Subcutaneous adipose tissue (tissue), 3 donors: ENCODE measurements around the genes SF3A1, RNF215 and SEC14L3.

GRCh38 chr22:30210292-30210900, 36.2 kb downstream of the LIF start:
- PRO-cap = no peak
- RAMPAGE, long total RNA, 3 experiments = no peak in any of the 3 experiments

GRCh38 chr22:30253034-30253786, 6.7 kb upstream of the LIF start:
- PRO-cap = no peak
- RAMPAGE, long total RNA, 3 experiments = no peak in any of the 3 experiments

DNA sequence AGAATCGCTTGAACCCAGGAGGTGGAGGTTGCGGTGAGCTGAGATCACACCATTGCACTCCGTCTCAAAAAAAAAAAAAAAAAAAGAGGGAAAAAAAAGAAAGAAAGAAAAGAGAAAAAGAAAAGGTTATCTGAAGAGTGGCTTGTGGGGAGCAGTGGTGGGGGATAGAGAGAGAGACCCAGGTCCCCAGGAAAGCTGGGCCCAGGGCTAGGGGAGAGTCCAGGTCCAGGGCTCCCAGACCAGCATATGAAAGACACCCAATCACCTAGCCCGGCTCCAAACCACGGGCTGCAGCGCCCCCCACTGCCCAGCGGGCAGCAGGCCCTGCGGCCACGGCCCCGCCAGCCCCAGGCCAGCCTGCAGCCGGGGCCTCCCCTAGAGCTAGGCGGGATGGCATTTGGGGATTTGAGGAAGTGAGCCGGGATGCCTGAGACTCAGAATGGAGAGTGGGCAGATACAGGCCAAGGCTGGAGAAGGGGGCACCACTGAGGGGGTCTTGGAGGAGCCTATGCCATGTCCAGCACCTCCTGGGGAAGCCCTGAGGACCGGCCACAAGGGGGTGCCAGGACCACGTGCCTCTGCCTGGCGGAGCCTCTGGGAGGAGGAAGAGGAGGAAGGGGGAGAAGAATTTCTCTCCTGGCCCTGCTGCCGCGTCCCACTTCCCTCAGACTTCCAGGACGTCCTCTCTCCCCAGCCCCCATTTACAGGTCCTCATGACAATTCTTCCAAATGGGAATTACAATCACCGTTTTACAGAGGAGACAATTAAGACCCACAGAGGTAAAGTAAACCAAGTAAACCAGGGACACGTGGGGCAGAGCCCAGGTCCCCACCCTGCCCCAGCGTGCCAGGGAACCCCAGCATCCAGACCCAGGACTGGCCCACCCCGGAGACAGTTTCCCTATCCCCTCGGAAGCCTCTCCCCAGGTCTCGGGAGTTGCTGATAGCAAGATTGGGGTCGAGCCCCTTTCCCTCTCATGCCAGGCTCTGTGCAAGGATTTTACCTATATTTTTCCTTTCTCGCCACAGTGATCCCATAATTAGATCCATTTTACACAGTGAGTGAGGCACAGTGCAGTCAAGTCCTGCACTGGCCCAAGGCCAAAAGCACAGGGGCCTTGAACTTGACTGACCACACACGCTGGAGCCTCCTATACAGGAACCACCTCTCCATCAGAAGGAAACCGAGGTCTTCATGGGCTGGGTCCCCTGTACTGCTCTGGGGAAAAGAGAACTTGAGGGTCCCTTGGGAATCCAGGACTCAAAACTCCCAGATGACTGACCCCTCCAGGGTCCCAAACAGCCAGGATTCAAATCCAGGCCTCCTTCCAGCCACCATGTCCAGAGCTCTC, 9.6 kb upstream of the LIF start:
- PRO-cap = no peak
- RAMPAGE, long total RNA, 3 experiments = no peak in any of the 3 experiments

GRCh38 chr22:30262770-30263273, 3.8 kb downstream of the OSM start:
- PRO-cap = no peak
- RAMPAGE, long total RNA, 3 experiments = no peak in any of the 3 experiments

DNA sequence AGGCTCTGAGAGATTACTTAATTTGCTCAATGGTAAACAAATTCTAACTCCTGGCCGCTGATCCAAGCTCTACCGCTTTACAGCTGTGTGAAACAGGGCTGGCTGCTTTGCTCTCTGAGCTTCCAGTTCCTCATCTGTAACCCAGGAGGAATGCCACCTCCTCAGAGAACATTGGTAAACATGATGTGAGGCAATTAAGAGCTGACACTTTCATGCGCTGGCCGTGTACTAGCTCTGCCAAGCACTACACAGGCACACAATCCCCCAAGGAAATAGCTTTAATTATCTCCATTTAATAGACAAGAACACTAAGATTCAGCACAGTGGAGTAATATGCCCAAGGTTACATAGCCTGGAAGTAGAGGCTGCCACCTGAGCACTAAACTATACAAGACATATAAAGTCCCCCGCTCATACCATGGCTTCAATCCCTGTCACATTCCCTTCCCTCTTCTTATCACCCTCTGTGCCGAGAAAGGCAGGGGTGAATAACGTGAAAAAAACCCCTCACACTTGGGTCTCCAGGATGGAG, 16.2 kb downstream of the TBC1D10A start:
- PRO-cap = bidirectional peak, plus-strand start at position 321 of the sequence, minus-strand start at position 136 of the sequence
- RAMPAGE, long total RNA, 3 experiments = no peak in any of the 3 experiments

DNA sequence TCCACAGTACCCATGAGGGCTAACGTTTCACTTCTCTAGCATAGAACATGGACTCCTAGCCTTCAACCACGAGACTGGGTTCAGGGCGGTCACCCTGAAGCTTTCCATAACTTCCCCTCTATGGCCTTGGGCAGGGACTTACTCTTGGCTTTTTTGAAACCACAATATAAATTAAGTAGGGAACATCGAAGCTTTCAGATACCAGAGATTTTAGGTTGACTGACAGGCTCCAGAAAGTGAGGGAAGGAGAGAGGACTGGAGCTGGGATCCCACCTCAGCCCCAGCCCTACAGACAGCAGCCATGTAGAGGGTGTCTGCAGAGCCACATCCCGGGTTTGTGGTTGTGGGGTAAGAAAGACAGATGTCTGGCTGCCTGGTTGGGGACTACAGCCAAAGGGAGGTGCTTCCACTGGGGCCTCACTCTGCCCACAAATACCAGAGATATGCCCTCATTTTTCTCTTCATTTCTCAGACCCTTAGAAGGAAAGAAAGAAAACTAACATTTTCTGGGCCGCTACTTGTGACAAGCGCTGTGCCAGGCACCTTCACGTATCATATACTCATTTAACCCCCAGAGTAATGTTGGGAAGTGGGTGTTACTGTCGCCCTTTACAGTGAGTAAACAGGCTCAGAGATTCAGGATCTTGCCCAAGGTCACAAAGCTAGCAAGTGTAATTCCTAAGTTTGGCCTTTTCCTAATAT, 2.4 kb downstream of the TBC1D10A start:
- PRO-cap = unidirectional peak, minus-strand start at position 337 of the sequence
- RAMPAGE, long total RNA, 3 experiments = no peak in any of the 3 experiments

GRCh38 chr22:30356266-30357254, at the start of gene SF3A1:
Gene SF3A1 (minus strand): TSS chr22:30356894.
- PRO-cap = unidirectional peak, plus-strand start at chr22:30356644; unidirectional peak, plus-strand start at chr22:30356671; bidirectional peak, plus-strand start at chr22:30356989, minus-strand start at chr22:30356884
- RAMPAGE, long total RNA, 3 experiments = start-site peak on the minus strand in 3 of 3 experiments, at chr22:30356870-30356912 at its widest, 651 to 806 reads per replicate

DNA sequence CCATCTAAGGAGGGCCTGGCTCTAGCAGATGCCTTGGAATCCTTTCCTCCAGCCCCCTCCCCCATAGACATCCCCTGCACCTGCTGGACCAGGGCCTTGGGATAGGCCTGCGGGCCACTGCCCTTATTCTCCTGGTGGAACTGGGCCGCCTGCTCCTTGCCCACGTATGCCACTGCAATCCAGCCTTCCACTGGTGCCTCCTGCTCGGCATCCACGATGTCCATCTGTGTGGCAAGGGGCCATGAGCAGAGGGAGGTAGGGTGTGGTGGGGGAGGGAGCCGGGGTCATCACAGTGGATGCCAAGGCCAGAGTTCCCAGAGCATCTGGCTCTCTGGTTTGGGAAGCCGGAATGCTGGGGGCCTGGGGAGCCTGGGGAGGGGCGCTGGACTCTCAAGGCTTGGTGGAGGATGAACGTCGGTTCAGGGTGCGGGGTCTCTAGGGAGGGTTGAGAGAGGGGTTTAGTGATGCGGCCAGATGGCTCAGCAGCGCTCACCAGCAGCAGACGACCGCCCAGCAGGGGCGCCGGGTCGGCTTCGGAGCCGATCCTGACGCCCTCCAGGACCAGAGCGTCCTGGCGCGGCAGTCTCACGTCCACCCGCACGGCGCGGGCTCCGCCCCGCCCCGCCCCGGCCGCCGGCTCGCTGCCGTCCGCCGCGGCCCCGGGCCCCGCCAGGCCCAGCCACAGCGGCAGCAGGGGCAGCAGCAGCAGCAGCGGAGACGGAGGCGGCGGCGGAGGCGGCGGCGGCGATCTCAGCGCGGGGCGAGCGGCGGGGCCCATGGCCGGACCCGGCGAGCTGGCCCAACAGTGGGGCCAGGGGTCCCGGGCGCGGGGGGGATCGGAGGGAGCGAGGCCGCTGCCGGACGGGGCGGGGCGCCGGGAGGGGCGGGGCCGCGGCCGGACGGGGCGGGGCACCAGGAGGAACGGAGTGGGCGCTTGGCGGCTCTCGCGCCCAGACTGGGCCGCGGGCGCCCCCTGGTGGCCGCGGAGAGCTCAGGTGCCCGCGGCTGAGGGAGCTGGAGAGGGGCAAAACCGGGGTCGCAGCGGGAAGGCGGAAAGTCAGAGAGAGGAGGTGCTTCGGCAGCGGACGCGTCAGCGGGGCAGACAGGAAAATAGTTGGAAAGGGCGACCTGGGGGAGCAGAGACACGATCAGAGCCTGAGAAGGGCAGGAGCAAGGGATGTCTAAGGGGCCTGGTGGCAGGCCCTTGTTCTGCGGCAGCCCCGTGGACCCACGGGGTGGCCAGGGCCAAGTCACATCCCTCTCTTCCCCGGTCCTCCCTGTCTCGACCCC, at the start of gene RNF215:
Gene RNF215 (minus strand): TSS at position 876 of the 1,290 bp plus-strand sequence.
- PRO-cap = no peak
- RAMPAGE, long total RNA, 3 experiments = no peak in any of the 3 experiments

GRCh38 chr22:30422729-30423528, 2.6 kb upstream of the MTFP1 start:
- PRO-cap = bidirectional peak, plus-strand start at chr22:30423114, minus-strand start at chr22:30422989
- RAMPAGE, long total RNA, 3 experiments = no peak in any of the 3 experiments

GRCh38 chr22:30471906-30472316, at the start of gene SEC14L3:
Gene SEC14L3 (minus strand): TSS chr22:30472017.
- PRO-cap = no peak
- RAMPAGE, long total RNA, 3 experiments = no peak in any of the 3 experiments

DNA sequence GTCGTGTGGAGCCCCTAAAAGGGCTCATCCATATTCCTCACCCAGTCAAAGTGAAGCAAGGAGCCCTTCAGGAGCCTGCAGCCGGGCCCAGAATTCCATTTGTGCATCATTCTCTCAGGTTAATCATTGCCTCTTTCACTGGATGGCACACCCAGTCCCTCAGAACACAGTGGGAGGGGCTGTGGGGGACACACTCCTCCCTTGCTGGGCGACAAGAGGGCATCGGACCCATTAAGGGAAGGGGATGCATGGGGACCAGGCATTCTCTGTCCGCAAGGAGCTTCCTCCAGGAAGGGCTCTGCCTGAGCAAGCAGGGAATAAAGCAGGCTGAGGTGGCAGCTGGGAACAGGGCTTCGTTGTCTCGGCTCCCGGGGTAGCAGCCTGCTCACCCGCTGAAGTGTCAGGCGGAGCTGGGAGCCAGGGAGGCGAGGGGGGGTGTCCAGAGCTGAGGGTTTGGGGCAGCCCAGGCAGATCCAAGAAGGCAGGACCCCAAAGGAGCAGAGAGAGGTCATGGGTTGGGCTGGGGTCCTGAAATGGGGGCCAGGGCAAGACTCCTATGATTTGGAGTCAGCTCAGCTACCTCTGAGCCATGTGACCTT, 1.6 kb downstream of the GAL3ST1 start:
- PRO-cap = no peak
- RAMPAGE, long total RNA, 3 experiments = no peak in any of the 3 experiments

- PRO-cap = no peak
- RAMPAGE, long total RNA, 3 experiments = no peak in any of the 3 experiments
These were observed 8.7 kb downstream of the TCN2 start for GRCh38 chr22:30615433-30616240.

DNA sequence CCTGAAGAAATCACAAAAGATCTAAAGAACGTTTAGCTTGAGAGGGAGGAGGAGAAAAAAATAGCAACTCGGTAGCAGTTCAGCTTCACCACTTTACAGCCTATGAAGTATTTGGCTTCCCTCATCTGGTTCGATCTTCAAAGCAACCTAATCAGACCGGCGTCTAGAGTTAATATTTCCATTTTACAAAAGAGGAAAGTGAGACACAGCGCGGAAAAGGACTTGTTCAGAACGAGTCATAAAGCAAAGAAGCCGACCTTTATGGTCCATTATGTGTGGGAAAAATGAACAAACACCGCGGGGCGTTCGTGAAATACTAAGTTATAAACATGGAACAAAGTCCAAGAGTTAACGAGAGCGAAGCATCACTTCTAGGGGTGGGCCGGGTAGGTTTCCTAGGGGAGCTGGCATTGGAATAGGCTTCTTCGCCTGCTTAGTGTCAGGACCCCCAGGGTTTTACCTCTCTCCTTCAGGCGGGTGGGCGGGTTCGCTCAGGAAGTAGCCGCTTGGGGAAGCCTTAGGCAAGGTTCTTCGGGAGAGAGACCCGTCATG, 597 bp downstream of the DUSP18 start:
- PRO-cap = no peak
- RAMPAGE, long total RNA, 3 experiments = no peak in any of the 3 experiments

DNA sequence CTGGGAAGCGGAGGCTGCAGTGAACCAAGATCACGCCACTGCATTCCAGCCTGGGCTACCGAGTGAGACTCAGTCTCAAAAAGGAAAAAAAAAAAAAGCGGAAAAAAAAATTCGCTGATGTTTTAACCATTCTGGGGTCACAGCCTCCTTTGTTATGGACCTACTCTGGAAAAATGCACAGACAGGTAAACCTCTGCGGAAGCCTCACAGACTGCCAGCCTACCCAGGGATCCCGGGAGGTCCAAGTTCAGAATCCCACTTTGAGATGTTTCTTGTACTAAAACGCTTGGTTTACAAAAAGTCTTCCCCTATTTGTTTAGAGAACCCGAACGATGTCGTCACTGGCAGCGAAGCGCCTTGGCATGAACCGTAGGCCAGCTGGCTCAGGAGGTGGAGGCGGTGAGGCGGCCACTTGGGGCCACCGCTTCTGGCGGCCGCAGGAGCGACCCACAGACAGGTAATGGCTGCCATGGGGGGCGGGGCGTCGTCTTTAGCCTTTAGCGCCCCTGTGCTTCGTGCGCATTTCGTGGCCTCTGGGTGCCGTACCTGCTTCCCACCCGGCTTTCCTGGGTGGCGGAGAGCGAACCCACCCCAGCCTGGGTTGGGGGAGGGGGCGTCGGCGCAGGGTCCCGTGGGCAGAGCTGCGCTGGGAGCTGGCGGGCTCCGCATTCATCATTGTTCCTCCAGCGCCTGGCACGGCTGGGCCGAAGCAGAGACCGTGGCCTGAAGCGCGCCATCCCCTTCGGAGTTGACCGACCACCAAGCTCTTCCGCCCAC, 598 bp upstream of the OSBP2 start:
- PRO-cap = unidirectional peak, plus-strand start at position 377 of the sequence
- RAMPAGE, long total RNA, 3 experiments = no peak in any of the 3 experiments

- PRO-cap = no peak
- RAMPAGE, long total RNA, 3 experiments = no peak in any of the 3 experiments
These were observed 127.7 kb downstream of the OSBP2 start for GRCh38 chr22:30822190-30822960.

- PRO-cap = no peak
- RAMPAGE, long total RNA, 3 experiments = no peak in any of the 3 experiments
These were observed 135.2 kb downstream of the MORC2 start for GRCh38 chr22:30833272-30833809.

DNA sequence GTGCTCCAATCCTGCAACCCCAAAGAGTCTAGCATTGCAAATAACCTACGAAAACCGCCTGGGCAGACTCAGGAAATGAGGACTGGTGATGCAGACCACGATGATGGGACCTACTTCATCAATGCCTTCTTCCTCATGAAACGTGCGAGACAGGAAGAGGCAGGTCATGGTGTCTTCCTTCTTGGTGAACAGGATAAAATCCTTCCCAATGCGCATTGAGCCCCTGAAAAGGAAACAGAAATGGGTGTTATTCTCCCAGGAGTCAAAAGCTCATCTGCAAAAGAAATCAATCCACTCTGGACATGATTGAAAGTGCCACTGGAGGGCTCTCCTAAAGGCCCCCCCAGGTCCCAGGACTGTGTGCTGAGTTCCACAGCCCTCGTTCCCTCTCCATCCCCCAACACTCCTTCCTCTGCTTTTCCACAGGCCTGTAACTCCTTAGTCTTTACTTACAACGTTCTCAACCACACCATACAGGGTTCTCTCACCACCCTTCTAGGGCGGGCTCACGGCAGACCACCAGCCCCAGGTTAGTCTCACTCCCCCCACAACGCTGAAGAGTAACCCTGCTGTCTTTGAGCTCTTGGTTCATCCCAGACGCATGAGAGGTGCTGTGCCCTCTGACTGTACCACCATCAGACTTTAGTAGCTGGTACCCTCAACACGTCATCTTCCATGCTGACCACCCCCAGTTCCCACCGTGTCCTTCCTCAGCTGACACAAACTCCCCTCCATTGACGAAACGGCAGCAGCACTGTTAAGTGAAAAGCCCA, 22.2 kb downstream of the MORC2 start:
- PRO-cap = no peak
- RAMPAGE, long total RNA, 3 experiments = no peak in any of the 3 experiments

GRCh38 chr22:30969351-30970313, 1.1 kb upstream of the MORC2 start:
- PRO-cap = unidirectional peak, plus-strand start at chr22:30969454
- RAMPAGE, long total RNA, 3 experiments = no peak in any of the 3 experiments

DNA sequence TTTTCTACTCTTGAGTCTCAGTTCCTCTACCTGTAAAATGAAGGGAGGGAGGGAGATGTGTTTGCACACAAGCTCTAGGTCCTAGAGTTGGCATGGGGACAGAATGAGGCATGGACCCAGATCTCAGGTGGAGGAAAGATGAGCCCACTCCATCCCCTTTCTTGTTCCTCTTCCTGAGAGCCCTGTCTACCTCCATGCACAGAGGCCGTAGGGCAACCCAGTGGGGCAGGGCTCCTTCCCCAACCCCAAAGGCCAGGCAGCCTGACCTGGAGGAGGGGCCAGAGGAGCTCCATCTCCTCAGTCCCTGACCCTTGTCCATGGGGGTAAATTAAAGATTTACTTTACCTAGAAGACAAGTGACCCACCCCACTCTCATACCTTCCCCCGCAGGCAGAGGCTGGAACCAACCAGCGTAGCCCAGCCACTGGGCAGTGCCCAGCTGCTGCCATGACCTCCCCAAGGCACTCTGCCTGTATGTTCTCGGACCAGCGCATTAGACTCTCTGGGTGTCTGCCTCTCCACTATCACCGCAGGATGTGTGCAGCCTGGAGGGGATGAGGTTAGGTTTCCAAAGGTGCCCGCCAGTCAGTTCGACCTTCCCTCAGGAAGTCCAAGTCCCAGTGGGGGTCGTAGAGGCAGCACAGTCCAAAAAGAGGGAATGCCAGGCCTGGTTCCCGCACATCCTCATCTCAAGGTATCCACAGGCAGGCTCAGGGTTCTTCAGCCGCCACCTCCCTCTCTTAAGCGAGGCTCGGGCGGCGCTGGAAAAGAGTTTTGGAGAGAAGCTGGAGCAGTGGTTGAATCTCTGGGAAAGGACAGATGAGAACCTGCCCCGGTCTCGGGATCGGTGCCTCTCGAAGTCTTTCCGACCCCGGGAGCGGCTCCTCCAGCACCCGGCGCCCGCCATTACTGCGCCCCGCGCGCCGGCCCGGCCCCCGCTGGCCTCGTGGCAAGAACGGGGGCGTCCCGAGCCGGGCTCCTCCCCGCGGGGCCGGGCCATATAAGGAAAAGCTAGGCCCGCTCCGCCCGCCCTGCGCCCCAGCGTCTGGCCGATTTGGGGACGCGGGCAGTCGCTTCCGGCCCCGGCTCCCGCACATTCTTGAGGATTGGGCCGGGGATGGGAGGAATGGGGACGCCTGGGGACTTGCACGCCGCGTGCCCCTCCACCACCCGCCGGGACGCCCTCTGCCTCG, 3.2 kb downstream of the SMTN start:
- PRO-cap = bidirectional peak, plus-strand start at position 1,041 of the sequence, minus-strand start at position 940 of the sequence
- RAMPAGE, long total RNA, 3 experiments = no peak in any of the 3 experiments

DNA sequence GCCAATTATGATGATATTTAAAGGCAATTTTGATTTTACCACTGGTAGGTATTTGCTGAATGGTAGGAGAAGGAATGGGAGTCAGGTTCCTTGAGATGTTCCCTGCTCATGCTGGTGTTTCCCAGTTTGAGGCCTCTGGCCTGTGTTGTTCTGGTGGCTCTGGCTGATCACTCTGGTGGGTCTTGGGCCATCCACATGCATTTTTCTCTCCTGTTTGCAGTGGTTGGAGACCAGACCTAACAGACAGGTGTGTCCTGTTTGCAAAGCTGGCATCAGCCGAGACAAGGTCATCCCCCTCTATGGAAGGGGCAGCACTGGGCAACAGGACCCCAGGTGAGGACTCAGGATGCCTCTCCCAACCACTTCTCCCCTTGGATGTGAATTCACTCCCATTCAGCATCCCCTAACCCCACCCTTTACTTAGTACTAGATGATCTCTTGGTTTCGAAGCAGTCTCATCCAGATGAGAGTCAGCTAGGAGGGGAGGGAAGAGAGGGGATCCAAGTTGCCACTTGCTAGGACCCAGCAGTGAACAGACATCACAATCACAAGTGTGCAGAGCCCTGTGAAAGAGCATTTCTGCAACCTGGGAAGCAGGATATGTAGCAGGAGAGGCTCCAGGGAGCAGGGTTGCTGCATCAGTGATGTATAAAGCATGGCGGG, 16.7 kb upstream of the LIMK2 start:
- PRO-cap = no peak
- RAMPAGE, long total RNA, 3 experiments = no peak in any of the 3 experiments